Parietal lobe (tissue), 2 donors: ENCODE measurements around a stretch of chr2.

DNA sequence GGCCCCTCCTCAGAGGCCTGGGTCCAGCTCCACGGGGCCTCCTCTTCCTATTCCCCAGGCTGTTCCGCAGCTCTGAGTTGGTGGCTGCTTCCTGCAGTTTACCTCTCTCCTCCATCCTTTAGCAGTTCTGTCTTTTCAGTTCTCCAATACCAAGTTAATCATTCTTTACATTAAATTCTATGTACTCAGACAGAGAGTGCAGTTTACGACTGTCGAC, 87.7 kb downstream of the NOL10 start:
- RAMPAGE, long total RNA = no peak

GRCh38 chr2:10762536-10763224, 41.2 kb downstream of the ATP6V1C2 start:
- RAMPAGE, long total RNA = no peak

GRCh38 chr2:10864485-10864864, 47.3 kb upstream of the KCNF1 start:
- RAMPAGE, long total RNA = no peak

DNA sequence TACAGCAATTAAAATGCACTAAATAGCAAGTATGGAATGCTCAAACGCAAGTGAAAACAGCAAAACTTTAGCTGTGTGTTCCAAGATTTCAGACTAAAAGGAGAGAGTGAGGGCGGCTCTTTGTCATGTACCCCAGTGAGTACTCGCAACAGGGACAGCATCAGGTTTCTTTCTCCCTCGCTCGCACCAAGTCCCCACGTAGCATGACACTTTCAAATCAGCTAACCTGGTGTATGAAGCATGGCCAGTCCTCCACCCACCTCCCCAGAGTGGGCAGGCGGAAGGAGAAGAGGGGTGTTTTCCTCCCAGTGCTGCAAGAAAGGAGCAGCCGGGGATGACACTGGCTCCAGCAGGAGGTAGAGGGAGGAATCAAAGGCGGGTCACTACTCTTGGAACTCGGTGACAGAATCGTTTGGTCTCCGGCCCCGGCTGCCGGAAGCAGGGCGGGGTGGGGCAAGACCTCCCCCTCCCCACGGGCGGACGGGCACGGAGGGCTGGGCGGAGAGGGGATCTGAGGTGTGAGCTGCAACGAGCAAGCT, 930 bp downstream of the ROCK2 start:
- RAMPAGE, long total RNA = no peak

- RAMPAGE, long total RNA = no peak
These were observed 20.8 kb upstream of the ROCK2 start for GRCh38 chr2:11365242-11365588.

GRCh38 chr2:11500467-11501170, 33.2 kb upstream of the GREB1 start:
- RAMPAGE, long total RNA = no peak

DNA sequence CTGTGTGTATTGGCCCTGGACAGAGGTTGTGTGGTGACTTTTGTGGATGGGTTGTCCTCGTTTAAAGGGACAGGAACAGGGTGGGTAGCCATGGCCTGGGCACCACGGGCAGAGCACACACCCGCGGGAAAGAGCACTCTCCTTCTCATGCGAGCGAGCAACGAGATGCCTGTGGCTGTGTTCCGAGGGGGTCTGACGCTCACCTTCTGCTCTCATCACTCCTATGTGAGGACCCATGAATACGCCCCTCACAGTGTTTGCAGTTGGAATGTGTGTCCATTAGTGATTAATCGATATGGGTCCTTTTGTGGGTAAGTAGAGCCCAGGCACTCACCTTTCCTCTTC, 16.5 kb upstream of the NTSR2 start:
- RAMPAGE, long total RNA = no peak

GRCh38 chr2:11822614-11823391, 76.4 kb downstream of the LPIN1 start:
- RAMPAGE, long total RNA = no peak

GRCh38 chr2:11867836-11868227, 121.4 kb downstream of the LPIN1 start:
- RAMPAGE, long total RNA = no peak

- RAMPAGE, long total RNA = no peak
These were observed 260.5 kb downstream of the LPIN1 start for GRCh38 chr2:12006896-12007279.

DNA sequence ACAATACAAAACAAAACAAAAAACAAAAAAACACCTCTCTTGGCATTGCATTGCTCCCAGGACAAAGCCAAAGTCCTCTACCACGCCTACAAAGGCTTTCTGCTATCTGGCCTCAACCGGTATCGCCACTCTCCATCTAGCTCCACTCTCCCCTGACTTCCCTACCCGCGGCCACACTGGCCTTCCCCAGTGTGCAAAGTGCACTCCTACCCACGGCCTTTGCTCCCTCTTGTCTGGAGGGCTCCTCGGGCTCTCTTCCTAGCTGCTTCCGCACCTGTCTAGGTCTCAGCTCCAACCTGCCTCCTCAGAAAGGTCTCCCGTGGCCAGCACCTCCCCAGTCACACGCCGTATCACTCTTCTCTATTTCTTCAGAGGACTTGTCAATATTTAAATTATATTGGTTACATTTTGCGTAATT, 332.9 kb downstream of the LPIN1 start:
- RAMPAGE, long total RNA = no peak

DNA sequence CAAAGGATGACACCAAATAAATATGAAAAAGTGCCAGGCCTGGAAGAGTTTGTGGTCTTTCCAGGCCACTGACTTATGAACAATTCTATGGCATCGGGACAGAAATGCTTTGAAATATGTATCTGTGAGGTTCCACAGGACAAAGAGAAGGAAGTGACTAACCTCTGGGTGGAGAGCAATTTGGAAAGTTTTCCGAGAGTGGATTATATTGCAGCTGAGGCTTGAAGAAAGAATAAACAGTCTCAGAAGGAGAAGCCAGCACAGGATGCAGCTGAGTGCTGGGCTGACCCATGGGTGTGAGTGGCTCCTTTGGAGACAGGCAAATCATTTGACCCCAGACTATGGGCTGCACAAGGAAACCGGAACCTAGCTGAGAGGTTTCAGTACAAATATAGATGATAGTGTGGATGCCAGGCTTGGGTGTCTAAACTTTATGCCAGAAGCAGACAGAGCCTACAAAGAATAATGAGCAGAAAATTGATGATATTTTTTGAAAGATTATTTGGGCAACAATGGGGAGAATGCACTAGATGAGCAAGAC, 409.3 kb downstream of the LPIN1 start:
- RAMPAGE, long total RNA = no peak

DNA sequence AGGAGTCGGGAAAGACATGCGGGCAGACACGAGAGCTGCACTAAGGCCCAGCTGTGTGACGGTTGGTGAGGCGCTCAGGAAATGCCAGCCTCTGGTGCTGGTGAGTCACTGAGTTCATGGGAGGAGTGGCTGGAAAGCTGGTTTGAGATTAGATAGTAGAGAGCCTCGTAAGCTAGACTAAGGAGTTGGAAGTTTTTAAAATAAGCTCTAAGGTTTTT, 390.9 kb upstream of the TRIB2 start:
- RAMPAGE, long total RNA = no peak

DNA sequence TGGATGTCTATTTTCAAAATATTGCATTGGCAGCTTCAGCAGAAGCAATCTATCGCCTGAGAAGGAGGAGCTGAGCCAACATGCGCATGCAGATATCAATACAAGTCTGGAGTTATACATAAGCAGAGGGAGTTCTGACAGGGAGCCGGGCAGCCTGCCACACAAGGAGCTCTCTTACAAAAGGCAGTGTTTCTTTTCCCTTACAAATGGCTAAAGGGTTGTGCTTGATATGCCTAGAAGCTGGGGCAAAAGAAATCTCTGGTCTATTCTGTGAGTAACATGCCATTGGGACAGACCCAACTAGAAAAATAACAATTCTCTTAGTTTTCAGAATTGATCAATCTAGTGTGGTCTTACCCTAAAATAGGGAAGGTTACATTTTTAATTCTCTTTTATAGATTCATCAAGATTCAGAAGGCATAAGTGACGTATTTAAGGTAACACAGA, 291.8 kb upstream of the TRIB2 start:
- RAMPAGE, long total RNA = no peak

- RAMPAGE, long total RNA = no peak
These were observed 41.3 kb upstream of the TRIB2 start for GRCh38 chr2:12675424-12675820.

- RAMPAGE, long total RNA = no peak
These were observed 14.1 kb upstream of the TRIB2 start for GRCh38 chr2:12702386-12703308.

- RAMPAGE, long total RNA = no peak
These were observed 6.4 kb upstream of the TRIB2 start for GRCh38 chr2:12710225-12710945.

DNA sequence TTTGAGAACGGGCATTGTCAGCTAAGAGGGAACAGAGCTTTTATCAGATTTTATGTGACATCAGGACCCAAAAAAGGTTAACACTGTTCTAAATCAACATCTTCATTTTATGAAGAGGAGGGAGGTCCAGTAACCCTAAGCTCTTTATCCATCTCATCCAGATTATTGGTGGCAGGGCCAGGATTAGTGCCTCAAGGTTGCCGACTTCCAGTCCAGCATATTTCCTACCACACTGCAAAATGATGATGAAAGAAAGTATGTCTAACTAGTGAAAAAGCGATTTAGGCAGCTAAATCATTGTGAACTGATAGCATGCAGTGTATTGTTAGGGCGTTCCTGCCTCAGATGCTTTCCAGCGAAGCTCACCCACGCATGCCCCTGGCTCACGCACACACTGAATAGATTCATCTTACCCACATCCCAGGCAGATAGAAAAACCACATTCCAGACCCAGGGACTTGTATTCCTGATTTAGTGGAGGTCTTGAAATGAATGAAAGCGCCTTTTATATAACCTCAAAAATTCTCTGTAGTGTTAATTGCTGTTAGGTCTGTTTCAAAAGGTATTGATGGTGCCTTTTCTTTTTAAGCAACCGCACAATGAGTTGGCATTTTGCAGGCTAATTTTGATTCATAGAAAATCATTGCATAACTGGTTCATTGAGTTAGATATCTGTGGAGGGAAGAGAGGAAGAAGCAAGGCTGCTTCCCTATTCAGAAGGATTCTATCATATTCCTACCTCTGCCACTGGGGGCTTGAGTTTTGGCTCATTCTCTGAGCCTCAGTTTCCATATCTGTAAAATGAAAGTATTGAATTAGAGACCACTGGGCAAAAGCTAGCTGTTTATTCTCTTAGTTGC, 5.4 kb downstream of the TRIB2 start:
- RAMPAGE, long total RNA = no peak

DNA sequence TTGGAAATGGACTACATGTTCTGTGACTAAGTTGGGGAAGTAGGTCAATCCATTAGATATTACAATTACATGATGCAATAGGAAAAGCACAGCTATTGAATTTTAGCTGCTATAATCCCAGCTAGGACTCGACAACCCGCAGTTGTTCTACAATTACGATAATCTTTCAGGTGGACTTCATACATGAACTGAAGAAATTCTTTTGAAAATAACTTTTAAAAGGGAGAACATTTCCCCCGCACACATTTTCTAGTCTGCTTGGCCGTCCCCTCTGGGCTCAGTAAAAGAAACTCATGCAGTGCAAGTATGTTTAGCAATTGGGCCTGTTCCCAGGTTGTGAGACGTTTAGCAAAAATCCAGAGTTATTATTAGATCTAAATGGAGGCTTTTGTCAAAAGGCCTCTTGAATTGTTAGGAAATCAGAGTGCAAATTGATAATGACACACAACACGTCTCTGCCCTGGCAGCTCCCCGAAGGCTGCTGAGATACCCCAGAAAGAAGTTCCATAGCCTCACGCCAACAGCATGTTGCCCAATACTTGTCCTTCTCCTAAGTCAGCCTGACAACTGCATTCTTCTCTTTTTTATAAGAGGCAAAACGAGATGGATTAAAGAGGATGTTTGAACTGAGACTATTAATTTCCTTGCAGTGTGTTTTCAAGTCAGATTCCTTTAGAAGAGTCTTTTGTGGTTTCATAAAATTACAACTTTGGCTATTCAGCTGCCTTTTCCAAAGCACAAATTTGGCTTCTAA, 202.1 kb downstream of the TRIB2 start:
- RAMPAGE, long total RNA = no peak

GRCh38 chr2:12948432-12949078, 231.8 kb downstream of the TRIB2 start:
- RAMPAGE, long total RNA = no peak